SK-MEL-5 (cell line): ENCODE results near the gene FAM222A.

GRCh38 chr12:109113054-109113728 is 3.2 kb upstream of the ACACB start:
RAMPAGE:
- cytosol, long total RNA: no peak
- long total RNA: no peak
- nucleus, long total RNA: no peak

DNA sequence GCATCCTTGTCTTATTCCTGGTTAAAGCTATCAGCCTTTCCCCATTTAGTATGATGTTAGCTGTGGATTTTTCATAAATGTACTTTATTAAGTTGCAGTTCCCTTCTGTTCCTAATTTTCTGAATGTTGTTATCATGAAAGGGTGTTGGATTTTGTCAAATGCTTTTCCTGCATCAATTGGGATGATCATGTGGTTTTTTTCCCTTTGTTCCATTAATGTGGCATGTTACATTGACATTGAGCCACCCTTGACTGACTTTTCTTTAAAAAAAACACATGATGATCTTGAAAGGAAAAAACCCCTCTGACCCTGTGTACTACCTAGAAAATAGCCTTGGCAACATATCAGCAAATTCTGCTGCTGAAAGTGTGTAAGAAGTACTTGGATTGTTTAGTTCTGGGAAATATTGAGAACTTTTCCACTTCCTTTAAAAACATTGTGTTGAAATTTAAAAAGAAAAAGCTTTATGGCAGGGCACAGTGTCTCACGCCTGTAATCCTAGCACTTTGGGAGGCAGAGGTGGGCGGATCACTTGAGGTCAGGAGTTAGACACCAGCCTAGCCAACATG is 20.6 kb downstream of the ACACB start:
RAMPAGE:
- cytosol, long total RNA: no peak
- long total RNA: no peak
- nucleus, long total RNA: no peak

DNA sequence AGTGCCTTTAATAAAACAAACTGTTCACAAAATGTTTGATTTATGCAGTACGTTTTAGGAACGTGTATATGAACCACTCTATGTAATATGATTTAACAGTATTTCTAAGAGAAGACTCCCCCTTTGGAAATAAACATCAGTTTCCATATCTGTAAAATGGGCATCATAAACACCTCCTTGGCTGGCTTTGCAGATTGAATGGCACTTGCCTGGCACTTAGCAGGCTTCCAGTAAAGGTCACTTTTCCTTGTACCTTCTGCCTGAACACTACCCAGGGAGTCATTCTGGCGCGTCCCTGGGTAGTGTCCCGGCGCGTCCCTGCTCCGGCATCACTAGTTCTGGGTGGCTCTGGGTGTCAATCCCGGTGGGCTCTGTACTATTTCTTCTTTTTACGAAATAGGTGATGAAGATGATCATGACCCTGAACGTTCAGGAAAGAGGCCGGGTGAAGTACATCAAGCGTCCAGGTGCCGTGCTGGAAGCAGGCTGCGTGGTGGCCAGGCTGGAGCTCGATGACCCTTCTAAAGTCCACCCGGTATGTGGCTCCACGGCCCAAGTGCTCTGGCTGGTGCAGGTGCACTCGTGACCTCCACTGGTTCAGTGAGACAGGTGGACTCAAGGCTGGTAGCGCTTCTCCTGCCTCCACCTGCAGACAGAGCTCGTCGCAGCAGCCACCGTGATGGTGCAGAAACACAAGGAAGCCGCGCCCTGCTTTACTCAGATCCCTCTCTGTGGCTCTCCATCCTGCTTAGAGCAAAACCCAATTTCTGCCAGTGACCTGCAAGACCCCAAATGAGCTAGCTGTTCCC is 85.0 kb downstream of the ACACB start:
RAMPAGE:
- cytosol, long total RNA: no peak
- long total RNA: no peak
- nucleus, long total RNA: no peak

RAMPAGE:
- cytosol, long total RNA: no peak
- long total RNA: no peak
- nucleus, long total RNA: no peak
Observed at GRCh38 chr12:109552151-109552839, 21.0 kb downstream of the MMAB start.

GRCh38 chr12:109713468-109714067 is at the start of gene FAM222A:
FAM222A (plus strand) TSS chr12:109713825.
RAMPAGE:
- cytosol, long total RNA: no peak
- long total RNA: no peak
- nucleus, long total RNA: no peak

DNA sequence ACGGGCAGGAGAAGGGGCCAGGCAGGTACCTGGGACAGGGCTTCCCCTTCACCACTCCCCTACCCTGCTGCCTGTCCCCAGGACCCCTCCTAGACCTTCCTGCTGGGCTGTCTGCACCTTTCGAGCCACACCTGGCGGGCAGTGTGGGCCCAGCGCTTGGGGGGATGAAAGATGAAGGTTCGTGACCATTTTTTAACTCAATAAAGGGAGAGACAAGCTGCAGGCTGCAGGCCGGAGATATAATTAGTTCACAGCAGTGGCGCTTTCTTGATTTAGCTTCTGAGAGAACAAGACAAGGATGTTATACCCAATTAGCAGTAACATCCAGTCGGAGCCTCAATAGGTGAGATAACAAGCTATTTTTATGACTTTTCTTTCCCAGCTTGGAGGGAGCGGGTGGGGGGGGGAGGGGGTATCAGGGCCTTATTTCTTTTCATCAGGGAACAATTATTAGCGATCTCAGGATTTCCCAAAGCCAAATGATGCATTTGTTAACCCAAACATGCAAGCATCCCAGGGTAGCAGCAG is 9.0 kb downstream of the FAM222A start:
RAMPAGE:
- cytosol, long total RNA: no peak
- long total RNA: no peak
- nucleus, long total RNA: no peak

DNA sequence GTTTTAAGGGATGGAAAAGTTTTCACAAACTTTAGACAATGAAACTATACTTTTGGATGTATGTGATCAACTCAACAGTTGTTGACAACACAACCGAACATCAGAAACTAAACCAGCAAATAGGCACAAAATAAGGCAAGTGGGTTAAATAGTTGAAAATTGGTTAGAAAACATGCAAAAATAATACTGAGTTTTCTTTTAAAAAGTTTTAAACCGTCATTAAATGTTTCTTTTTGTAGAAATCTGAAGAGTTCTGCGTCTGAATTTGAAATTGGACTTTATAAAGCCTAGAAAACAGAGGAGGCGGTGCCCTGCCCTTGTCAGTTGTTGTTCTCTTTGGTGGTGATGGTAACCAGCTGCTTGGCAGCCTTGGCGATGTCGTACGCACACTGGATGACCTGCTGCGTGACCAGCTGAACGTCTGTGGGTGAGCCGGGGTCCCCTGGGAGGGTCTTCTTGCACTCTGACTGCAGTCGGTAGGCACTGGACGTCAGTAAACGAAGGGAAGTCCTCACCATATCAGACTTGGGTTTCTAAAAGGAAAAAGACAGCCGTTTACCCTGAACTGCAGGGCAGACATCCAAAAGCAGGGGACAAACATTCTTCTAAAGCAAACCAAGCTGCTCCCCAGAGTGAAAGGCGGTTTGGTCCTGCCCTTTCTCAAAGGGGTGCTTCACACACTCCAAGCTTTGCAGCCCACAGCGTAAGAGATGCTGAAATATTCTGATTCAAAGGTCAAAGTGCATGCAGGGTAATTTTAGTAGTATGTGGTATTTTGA is 32.8 kb downstream of the TCHP start:
RAMPAGE:
- cytosol, long total RNA: no peak
- long total RNA: no peak
- nucleus, long total RNA: no peak

GRCh38 chr12:109994386-109995098 is 1.6 kb downstream of the GIT2 start:
RAMPAGE:
- cytosol, long total RNA: no peak
- long total RNA: no peak
- nucleus, long total RNA: no peak

DNA sequence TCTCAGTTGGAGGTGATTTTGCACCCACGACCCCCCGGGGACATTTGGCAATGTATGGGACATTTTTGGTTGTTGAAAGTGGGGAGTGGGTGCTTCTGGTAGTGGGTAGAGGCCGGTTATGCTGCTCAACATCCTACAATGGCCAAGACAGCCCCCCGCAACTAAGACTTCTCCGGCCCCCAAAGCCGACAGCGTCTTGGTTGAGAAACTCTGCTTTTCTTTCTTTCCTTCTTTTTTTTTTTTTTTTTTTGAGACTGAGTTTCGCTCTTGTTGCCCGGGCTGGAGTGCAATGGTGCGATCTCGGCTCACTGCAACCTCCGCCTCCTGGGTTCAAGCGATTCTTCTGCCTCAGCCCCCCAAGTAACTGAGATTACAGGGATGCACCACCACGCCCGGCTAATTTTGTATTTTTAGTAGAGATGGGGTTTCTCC is 1.3 kb downstream of the ANKRD13A start:
RAMPAGE:
- cytosol, long total RNA: no peak
- long total RNA: no peak
- nucleus, long total RNA: no peak

RAMPAGE:
- cytosol, long total RNA: no peak
- long total RNA: no peak
- nucleus, long total RNA: no peak
Observed at GRCh38 chr12:110048888-110049517, 681 bp upstream of the C12orf76 start.

GRCh38 chr12:110108783-110110112 is 14.9 kb upstream of the IFT81 start:
RAMPAGE:
- cytosol, long total RNA: no peak
- long total RNA: no peak
- nucleus, long total RNA: no peak

GRCh38 chr12:110114409-110114932 is 9.7 kb upstream of the IFT81 start:
RAMPAGE:
- cytosol, long total RNA: no peak
- long total RNA: no peak
- nucleus, long total RNA: no peak

GRCh38 chr12:110245308-110245835 is 35.7 kb upstream of the ATP2A2 start:
RAMPAGE:
- cytosol, long total RNA: no peak
- long total RNA: no peak
- nucleus, long total RNA: no peak

RAMPAGE:
- cytosol, long total RNA: no peak
- long total RNA: no peak
- nucleus, long total RNA: no peak
Observed at GRCh38 chr12:110282925-110284216, 2.3 kb downstream of the ATP2A2 start.

RAMPAGE:
- cytosol, long total RNA: no peak
- long total RNA: no peak
- nucleus, long total RNA: no peak
Observed at GRCh38 chr12:110288979-110289601, 8.0 kb downstream of the ATP2A2 start.

DNA sequence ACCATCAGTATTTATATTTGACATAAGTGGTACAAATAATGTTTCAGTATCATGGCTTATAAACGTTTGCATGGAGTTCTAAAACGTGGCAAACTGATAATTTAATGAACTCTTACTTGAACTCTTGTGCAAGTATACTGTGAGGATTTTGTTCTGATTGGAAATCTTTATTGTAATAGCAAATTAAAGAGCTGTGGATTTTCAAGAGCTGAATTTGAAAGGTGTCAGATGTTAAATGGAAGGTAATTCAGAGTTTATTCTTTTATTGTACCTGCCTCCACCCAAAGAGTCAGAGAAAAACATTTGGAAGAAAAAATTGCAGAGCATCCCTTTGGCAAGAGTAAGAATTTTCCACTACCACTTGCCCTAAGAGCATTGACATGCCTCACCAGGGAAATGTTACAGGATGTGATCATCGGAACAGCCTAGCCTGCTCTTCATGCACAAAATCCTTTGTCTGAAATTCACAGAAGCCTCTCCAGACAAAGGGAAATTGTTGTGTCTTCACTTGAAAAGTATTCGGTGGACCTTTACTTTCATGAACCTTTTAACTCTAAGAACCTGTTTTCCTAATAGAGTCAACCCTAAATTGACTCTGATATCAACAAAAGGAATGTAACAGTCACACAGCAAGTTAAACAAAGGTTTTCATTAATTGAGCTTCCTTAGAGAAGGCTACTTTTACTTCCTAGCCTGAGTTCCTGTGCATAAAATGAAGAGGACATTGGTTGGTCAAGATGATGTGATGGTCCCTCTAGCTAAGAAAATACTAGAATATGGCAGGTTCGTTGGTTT is 36.8 kb downstream of the ATP2A2 start:
RAMPAGE:
- cytosol, long total RNA: no peak
- long total RNA: no peak
- nucleus, long total RNA: no peak

RAMPAGE:
- cytosol, long total RNA: no peak
- long total RNA: no peak
- nucleus, long total RNA: no peak
Observed at GRCh38 chr12:110340605-110341120, 59.6 kb downstream of the ATP2A2 start.

DNA sequence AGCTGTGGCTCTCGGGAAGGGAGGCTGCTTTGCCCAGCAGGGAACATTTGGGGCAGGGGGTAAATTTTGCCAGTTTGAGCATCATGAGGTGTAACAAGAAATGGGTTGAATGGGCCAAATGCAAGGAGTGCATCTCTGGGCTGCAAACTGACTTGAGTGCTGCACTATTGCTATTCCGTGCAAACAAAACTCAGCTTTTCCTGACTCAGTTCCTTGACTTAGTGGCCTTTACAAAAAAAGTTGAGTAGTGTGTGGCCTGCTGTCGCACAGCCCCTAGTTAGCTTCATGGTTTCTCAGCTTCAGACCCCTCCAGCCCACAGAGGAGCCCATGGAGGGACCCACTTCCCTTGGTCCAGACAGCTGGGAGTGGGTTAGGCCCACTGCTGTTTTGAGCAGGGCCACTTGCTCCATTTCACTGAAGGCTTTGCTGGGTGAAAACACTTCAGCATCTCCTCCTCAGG is 54.7 kb downstream of the ANAPC7 start:
RAMPAGE:
- cytosol, long total RNA: no peak
- long total RNA: no peak
- nucleus, long total RNA: no peak

DNA sequence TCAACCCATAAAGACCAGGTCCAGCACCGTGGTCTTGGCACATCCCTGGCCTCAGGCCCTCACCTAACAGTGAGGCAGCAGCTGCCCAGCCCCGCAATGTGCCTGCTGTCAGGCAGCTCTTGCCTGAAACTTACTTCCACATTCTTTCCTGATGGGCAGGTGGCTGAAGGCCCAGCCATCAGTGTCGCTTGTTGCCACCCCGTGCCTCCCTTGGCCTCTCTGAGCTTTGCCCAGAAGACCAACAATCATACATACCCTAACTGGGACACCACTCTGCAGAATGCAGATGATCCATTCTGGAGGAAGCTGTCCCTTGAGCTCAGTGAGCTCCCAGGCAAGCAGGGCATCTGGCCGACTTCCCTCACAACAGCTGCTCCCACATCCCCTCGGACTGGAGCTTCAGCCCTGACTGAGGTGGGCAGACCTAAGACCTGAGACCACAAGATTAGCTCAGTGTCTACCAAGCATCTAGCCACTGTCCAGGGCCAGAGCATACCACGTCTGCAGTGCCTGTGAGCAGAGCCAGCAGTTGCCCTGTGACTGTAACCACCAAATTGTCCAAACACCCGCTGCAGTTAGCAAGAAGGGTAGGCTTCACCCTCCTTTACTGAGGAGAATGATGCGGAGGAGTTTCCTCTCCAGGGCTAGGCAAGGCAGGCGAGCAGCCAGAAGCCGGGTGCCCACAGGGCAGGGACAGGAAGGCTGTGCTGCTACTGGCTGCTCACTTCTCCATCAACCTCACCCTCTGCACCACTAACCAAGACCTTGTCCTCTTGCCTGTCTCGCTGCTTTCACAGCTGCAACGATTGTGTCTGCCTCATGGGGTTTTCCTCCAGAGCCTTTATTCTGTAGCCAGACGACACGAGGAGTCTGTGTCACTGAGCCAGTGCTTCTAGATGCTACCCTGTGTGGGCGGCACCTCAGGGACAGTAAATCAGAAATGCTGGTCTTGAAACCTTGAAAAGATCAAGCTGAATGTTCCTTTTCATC is 54.0 kb downstream of the ANAPC7 start:
RAMPAGE:
- cytosol, long total RNA: no peak
- long total RNA: no peak
- nucleus, long total RNA: no peak

DNA sequence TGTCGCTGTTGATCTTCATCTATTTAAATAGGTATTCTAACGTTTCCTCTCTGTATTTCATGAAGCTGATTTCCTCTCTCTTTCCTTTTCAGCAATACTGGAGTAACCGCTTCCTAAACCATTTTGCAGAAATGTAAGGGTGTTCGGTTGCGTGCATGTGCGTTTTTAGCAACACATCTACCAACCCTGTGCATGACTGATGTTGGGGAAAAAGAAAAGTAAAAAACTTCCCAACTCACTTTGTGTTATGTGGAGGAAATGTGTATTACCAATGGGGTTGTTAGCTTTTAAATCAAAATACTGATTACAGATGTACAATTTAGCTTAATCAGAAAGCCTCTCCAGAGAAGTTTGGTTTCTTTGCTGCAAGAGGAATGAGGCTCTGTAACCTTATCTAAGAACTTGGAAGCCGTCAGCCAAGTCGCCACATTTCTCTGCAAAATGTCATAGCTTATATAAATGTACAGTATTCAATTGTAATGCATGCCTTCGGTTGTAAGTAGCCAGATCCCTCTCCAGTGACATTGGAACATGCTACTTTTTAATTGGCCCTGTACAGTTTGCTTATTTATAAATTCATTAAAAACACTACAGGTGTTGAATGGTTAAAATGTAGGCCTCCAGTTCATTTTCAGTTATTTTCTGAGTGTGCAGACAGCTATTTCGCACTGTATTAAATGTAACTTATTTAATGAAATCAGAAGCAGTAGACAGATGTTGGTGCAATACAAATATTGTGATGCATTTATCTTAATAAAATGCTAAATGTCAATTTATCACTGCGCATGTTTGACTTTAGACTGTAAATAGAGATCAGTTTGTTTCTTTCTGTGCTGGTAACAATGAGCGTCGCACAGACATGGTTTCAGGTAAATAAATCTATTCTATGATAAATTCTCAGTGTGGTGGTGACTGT is 53.0 kb downstream of the ANAPC7 start:
RAMPAGE:
- cytosol, long total RNA: no peak
- long total RNA: no peak
- nucleus, long total RNA: no peak